Non-pigmented ciliary epithelial cell (primary cell): Measurements from ENCODE around the genes CUL5, NPAT, POU2AF2, POU2AF3 and LAYN.

GRCh38 chr11:106176793-106177141 lies 99.3 kb downstream of the AASDHPPT start:
- RRBS = no CpG with 5 or more reads among the region's 12 CpGs

DNA sequence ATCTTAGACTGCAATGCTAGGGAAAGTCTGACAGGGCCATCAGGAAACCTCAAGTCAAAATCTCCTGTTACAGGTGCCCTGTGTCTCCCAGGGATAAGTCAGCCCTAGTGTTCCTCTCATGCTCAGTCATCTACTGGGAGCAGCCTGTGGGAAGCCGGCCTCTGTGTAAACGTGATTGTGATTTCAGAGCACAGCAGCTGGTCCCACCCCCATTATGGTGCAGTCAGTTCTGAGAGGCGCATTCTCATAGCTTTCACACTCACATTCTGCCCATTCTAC lies 7.2 kb upstream of the SLN start:
- RRBS = no CpG with 5 or more reads among the region's 3 CpGs

DNA sequence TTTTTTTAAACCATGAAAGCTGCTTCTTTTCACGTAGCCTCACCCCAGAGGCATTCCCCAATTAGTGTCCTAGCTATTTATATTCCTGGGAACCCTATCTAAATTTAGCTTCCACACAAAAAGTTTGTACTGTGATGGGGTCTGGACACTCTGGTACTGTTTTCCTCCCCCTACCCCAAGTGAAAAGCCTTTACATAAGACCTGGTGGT lies 35.9 kb upstream of the SLN start:
- RRBS = no CpG with 5 or more reads among the region's 1 CpG

DNA sequence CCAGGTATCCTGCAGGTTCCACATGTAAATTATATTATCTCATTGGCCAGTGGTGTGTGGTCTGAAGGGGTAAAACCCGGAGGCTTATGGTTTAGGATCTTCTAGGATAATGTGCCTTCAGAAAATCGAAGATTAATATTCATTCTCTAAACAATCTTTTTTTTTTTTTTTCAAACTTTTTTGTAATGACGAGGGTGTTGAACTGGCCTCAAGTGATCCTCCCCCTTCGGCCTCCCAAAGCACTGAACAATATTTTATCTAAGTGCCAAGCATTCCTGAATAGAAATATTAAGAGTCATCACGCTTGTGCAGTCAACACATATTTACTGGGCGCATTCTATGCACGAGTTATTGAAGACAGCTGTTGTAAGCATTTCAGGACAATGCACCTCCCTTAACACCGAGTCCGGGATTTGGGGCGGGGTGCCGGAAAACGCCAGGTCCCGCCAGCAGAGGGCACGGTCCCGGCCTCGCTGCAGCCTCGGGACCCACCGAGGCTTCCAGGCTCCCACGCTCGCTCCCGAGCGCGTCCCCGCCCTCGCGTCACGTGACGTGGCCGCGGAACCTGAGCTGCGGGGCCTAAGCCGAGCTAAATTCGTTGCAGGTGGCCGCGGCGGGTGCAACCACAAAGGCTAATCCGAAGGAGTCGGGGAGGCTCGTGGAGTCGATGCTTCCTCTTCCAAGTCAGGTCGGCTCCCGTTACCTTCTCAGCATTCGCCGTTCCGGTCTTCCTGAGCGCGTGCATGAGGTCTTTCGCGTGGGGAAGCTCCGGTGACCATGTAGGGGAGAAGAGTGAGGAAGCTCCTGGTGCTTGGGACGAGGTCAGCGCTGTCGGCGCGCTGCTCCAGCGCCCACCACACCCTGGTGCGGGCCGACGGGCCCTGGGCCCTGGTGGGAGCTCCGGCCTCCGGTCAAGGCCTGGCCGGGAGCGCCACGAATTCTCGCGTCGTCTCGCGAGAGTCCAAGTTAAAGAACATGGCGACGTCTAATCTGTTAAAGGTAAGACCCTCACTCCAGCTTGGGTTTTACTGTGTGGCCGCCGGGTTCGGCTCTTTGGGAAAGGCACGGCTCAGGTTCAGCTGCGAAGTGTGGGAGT lies at the start of gene CUL5:
TSS of gene CUL5 (plus strand) at position 525 of the 1,096 bp plus-strand sequence.
- RRBS = 2% methylated on average over 11 of the region's 76 CpGs

DNA sequence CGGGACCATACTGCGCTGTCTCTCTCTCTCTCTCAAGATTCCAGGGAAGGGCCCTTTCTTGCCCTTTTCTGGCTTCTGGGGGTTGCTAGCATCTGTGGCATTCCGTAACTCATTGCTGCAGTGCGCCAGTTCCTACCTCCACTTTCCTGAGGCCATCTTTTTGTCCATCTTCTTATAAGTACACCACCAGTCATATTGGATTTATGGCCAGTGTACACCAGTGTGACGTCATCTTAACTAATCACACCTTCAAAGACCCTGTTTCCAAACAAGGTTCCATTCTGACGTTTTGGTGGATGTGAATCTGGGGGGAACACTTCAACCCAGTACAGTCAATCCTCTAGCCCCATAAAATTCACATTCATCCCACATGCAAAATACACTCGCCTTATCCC lies 7.1 kb upstream of the ACAT1 start:
- RRBS = no CpG with 5 or more reads among the region's 7 CpGs

- RRBS = no CpG with 5 or more reads among the region's 10 CpGs
Observed at GRCh38 chr11:108122152-108122701, 860 bp downstream of the ACAT1 start.

- RRBS = no CpG with 5 or more reads among the region's 10 CpGs
Observed at GRCh38 chr11:108124545-108125442, 3.4 kb downstream of the ACAT1 start.

GRCh38 chr11:108221142-108221861 lies 1.1 kb downstream of the NPAT start:
- RRBS = no CpG with 5 or more reads among the region's 15 CpGs

DNA sequence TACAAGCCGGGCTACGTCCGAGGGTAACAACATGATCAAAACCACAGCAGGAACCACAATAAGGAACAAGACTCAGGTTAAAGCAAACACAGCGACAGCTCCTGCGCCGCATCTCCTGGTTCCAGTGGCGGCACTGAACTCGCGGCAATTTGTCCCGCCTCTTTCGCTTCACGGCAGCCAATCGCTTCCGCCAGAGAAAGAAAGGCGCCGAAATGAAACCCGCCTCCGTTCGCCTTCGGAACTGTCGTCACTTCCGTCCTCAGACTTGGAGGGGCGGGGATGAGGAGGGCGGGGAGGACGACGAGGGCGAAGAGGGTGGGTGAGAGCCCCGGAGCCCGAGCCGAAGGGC lies at the start of gene NPAT:
TSS of gene NPAT (minus strand) at position 135 of the 349 bp plus-strand sequence.
- RRBS = no CpG with 5 or more reads among the region's 30 CpGs

- RRBS = no CpG with 5 or more reads among the region's 12 CpGs
Observed at GRCh38 chr11:108357716-108358376, 109.5 kb downstream of the C11orf65 start.

DNA sequence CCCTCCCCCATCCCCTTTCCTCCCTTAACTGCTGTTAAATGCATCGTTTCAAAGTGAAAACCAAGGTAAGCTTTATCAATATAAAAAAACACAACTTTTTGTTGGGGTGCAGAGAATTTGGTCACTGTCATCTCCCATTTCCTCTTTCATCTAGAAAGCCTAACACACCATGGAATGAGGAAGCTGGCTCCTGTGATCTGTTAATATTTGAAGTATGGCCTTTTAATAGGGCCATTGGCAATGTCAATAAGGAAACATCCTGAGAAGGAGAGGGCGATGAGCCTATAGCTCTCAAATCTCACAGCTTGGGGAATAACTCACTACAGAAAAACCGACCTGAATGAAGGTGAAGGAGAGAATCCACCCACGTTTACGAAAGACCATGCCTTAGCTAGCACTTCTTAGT lies 6.9 kb downstream of the EXPH5 start:
- RRBS = no CpG with 5 or more reads among the region's 5 CpGs

DNA sequence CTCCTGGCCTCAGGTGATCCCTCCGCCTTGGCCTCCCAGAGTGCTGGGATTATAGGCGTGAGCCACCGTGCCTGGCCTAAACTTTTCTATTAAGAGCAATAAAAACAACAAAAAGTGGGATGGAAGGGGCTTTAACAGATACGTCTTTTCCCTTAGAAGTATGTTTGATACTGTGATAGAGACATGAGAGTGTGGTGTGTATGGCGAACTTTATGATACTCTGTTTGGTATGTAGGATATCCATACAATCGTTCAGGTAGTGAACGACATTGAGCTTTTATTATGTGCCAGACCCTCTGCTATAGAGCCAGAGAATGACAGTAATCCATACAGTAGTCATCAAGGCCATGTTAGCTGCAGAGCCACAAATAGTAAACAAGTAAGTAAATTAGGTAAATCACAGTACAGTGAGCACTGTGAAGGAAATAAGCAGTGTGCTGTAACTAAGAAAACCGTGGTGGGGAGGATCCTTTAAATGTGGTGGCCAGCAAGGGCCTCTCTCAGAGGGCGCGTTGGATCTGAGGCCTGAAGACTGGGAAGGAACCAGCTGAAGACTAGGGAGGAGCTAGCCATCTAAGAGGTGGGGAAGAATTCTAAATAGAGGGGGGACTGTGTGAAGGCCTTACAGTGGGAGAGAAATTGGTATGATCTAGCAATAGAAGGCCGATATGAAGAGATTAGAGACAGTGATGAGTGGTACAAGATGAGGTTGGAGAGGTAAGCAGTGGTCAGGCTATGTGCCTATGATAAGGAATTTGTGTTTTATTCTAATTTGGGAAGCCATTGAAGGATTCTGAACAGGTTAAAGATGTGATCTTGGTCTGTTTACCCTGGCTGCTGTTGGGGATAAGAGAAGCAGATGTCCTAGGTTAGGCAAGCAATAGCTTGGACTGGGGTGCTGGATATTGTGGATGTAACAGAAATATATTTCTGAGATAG lies 141.6 kb downstream of the DDX10 start:
- RRBS = no CpG with 5 or more reads among the region's 11 CpGs

GRCh38 chr11:108809933-108810513 lies 145.2 kb downstream of the DDX10 start:
- RRBS = no CpG with 5 or more reads among the region's 6 CpGs

- RRBS = no CpG with 5 or more reads among the region's 2 CpGs
Observed at GRCh38 chr11:109707052-109707394, 285.0 kb downstream of the C11orf87 start.

- RRBS = no CpG with 5 or more reads among the region's 4 CpGs
Observed at GRCh38 chr11:110522256-110522695, 92.5 kb downstream of the FDX1 start.

- RRBS = no CpG with 5 or more reads among the region's 1 CpG
Observed at GRCh38 chr11:111245654-111245998, at the start of gene POU2AF2. POU2AF2 (plus strand) TSS chr11:111245725.

DNA sequence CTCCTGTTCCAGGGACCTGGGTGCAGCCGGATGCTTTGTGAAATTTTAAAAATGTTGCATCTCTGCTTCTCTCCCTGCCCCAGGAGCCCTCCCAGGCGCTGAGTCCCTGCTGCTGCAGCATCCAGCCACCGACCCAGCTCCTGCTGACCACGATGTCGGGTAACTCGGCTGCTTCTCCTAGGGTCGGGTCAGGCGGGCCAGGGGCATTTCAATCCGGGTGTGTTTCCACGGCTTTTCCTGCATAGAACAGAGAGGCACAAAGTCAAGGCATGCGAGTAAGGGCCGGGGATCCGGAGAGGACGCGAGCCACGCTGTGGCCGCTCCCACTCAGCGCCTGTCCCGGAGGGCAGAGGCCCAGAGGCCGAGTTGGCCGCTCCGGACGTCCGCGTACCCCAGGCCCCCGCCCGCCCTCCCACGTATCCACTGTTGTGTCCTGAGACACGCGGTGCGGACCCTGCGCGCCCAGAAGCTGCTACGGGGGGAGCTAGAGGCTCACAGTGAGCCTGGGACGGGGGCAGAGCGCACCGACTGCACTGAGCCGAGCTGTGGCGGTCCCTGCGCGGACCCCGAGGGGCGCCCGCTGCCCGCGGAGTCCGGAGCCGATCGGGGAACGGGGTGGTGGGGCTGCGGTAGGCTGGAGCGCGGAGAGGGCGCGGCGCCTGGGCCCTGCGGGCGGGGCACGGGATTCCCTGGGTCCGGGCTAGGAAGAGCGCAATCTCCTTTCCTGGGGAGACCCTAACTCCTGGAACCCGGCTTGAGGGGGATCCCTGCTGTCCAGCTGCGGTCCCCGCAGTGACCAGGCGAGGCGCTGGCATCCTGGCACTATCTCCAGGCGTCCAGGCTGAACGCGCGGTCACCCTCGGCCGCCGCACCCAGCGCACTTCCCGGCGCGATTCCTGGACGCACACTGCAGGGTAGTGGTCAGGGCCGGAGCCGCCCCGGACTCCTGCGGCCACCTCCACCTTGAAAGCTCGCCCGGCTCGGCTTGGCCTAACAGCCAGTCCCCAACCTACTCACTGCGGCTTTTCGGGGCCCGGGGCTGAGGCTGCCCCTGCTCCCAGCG lies at the start of gene POU2AF3:
TSS of gene POU2AF3 (plus strand) at position 117 of the 1,063 bp plus-strand sequence.
- RRBS = 6% methylated on average over 28 of the region's 89 CpGs

GRCh38 chr11:111413658-111414902 lies 35.0 kb upstream of the POU2AF1 start:
- RRBS = no CpG with 5 or more reads among the region's 16 CpGs

DNA sequence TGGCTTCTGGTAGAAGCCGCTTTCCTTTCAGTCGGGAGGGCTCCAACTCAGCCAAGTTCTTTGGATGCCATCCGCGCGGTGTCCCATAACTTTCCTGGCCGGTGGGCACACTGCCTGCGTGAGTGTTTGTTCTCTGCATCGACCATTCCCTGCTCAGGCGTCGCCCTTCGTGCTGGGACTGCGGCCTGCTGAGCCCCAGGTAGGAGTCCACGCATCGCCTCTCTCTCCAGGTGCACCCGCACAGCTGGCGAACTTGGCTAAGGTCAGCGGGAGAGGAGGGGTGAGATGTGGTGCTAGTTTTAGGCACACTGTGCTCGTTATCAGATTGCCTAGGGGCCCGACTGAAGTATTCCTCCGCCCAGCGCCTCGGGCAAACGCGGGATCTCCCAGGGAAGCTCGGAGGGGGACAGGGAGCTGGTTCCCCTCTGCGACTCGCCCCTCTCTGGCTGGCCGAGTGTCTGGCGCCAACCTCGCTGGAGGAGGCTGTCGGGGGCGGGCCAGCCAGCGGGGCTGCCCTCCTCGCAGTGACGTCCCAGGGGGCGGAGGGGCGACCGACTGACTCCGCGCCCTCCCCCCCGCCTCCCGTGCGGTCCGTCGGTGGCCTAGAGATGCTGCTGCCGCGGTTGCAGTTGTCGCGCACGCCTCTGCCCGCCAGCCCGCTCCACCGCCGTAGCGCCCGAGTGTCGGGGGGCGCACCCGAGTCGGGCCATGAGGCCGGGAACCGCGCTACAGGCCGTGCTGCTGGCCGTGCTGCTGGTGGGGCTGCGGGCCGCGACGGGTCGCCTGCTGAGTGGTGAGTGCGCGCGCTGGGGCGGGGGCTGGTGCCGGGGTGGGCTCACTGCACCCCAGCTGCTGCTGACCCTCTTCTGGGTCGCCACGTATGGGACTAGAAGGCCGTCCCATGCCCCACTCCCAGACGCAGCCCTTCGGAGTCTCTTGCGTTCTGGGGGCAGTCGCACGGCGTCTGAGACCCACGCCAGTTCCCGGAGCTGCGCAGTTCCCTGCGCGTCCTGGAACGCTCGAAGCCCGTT lies at the start of gene LAYN:
TSS of gene LAYN (plus strand) at position 585 of the 1,031 bp plus-strand sequence.
- RRBS = 0% methylated on average over 10 of the region's 92 CpGs